SK-N-SH (cell line): ENCODE results near the genes CREBL2 and HEBP1.

DNA sequence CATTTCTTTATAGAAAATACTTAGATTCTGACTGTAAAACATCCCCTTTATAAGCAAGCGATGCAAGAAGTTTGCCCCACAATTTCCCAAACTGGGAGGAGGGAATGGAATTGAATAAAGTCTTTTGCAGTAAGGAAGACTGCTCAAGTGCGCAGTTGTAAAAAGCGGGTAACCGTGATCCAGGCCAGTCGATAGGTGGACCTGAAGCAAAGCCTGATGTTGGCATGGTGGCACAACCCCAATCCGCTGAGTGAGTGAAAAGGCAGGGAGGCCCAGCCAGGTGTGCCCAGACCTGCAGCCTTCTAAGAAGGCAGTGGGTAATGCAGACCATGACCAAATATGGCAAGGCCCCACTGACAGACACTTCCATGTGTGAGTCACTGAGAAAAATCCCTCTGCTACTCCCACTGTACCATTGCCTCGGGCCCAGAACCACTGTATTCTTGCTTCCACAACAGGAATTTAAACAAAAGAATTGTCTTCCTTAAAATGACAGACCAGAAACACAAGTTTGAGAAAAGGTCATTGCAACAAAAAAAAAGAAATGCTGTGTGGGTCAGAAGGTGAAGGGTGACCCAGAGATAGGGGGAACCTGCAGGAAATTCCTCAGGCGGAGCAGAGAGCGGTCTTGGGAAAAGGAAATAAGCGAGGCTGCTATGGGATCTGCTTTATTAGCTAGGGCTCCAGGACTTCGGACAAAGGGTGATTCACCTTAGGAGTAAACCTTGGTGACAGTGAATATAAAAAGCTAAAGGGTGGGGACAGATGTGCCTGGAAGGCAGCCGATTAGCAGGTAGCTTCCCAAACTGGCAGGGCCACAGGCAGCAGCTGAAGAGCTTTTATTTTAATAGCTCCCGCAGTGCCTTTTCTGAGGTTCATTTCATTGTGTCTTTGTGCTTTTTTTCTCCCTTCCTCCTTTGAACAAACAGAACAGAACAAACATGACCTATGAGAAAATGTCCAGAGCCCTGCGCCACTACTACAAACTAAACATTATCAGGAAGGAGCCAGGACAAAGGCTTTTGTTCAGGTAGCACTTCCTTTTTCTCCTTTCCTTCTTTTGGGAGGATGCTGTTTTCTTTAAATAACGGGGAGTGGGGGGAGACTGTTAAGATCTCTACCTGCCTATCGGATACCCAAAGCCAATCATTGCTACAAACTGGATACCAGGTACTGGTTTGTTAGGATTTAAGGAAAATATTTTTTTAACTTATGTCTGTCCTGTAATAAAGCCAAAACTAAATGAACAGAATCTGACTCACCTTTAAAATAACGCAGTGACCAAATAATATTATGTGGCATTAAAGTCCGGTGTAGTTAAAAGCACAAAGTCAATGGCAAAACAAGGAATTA, 185.3 kb upstream of the BCL2L14 start:
- RRBS, result no CpG with 5 or more reads among the region's 18 CpGs
CAGE:
- cytosol, long polyA plus RNA, result no peak
- long polyA plus RNA, result no peak
- nucleus, long polyA plus RNA, result no peak

- RRBS, result no CpG with 5 or more reads among the region's 6 CpGs
CAGE:
- cytosol, long polyA plus RNA, result no peak
- long polyA plus RNA, result no peak
- nucleus, long polyA plus RNA, result no peak
Observed at GRCh38 chr12:11944009-11944255, 126.8 kb upstream of the BCL2L14 start.

DNA sequence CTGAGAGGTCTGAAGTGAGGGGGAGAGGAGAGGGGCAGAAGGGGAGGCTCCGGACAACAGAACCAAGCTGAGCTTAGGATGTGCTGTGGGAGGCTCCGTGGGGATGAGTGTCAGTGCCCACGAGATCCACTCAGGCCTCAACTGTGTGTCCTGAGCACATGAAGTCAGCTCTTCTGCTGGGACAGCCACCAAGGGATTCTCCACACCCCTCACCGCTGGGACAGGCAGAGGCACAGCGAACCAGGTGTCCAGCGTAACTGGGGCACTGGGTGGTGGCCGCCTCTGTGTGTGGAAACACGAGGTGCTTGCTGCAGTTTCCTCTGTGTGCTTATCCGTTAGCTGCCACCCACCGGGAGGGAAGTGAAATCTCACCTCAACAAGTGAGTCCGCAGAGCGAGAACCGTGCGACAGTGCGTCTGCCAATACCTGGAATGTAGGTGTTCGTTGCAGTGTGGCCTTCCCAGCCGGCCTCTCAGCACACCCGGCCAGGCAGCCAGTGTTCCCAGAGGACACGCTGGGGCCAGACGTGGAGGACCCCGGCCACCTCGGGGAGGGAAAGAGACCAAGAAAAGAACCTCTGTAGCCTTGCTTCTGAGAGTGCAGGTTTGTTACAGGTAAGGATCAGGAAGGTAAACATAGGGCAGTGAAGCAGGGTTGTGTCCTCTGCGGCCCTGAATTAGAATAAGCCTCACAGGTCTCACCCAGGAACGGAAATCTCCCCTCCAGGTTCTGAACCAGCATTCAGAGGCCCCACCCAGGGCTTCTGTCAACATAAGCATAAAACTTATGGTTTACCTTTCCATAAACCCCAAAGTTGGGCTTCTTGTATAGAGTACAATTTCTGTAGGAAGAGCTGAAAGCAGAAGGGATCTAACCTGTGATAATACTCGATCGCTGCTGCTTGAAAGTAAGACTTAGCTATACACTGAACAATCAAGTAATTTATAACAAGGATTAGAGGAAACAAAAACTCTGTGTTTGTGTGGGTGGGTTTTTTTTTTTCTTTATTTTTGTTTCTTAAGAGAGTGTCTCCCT, 1.5 kb downstream of the BCL2L14 start:
- RRBS, result 84% methylated on average over 4 of the region's 26 CpGs
CAGE:
- cytosol, long polyA plus RNA, result no peak
- long polyA plus RNA, result no peak
- nucleus, long polyA plus RNA, result no peak

GRCh38 chr12:12240987-12241509, 25.8 kb downstream of the LRP6 start:
- RRBS, result no CpG with 5 or more reads among the region's 5 CpGs
CAGE:
- cytosol, long polyA plus RNA, result no peak
- long polyA plus RNA, result no peak
- nucleus, long polyA plus RNA, result no peak

DNA sequence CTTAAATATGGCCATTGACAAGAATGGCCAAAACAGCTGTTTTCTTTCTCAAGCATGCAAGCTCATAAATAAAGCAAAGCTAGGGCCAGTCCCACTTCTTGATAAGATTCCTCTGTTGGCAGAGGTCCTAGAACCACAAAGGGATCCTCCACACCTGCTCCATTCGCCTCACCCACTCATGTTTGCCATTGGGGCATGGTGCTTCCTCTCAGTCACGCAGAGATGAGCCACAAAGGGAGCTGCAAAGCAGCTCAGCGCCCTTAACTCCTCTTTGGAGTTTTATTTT, 16.7 kb downstream of the MANSC1 start:
- RRBS, result no CpG with 5 or more reads among the region's 3 CpGs
CAGE:
- cytosol, long polyA plus RNA, result no peak
- long polyA plus RNA, result no peak
- nucleus, long polyA plus RNA, result no peak

DNA sequence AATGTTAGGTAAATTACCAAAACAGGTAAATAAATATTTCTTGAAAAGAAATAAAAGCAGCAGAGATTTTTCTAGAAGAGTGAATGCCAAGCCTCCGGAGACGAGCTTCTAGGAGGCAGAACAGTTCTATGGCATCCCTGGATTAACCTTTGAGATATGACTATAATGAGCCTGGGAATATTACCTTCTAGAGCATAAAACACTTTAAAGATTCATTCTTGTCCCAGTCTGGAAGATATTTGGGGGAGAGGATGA, 1.9 kb downstream of the BORCS5 start:
- RRBS, result no CpG with 5 or more reads among the region's 2 CpGs
CAGE:
- cytosol, long polyA plus RNA, result no peak
- long polyA plus RNA, result no peak
- nucleus, long polyA plus RNA, result no peak

DNA sequence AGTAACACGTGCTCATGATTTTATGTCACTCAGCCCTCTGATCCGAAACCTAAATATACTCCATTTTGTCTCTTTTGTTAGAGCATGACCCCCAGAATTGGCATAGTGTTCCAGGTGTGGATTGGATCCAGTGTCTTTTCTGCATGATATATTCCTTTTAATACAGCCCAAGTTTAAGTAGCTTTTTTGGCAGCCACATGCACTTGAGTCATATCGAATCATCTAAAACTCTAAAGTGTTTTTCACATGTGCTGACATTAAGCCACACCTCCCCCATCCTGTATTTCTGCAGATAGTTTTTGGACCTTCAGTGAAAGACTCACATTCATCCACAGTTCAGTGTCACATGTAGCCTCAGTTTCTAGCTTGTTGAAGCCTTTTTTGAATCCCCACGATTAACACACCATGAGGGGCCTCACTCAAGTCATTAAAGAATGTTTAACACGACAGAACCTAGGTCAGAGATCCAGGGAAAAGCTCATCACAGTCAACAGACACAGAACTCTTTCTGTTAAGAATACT, 30.7 kb downstream of the BORCS5 start:
- RRBS, result no CpG with 5 or more reads among the region's 5 CpGs
CAGE:
- cytosol, long polyA plus RNA, result no peak
- long polyA plus RNA, result no peak
- nucleus, long polyA plus RNA, result no peak

GRCh38 chr12:12449538-12450162, 92.8 kb downstream of the BORCS5 start:
- RRBS, result no CpG with 5 or more reads among the region's 14 CpGs
CAGE:
- cytosol, long polyA plus RNA, result no peak
- long polyA plus RNA, result no peak
- nucleus, long polyA plus RNA, result no peak

- RRBS, result no CpG with 5 or more reads among the region's 16 CpGs
CAGE:
- cytosol, long polyA plus RNA, result no peak
- long polyA plus RNA, result no peak
- nucleus, long polyA plus RNA, result no peak
Observed at GRCh38 chr12:12465968-12466878, 96.4 kb downstream of the DUSP16 start.

GRCh38 chr12:12494198-12494764, 68.4 kb downstream of the DUSP16 start:
- RRBS, result no CpG with 5 or more reads among the region's 3 CpGs
CAGE:
- cytosol, long polyA plus RNA, result no peak
- long polyA plus RNA, result no peak
- nucleus, long polyA plus RNA, result no peak

DNA sequence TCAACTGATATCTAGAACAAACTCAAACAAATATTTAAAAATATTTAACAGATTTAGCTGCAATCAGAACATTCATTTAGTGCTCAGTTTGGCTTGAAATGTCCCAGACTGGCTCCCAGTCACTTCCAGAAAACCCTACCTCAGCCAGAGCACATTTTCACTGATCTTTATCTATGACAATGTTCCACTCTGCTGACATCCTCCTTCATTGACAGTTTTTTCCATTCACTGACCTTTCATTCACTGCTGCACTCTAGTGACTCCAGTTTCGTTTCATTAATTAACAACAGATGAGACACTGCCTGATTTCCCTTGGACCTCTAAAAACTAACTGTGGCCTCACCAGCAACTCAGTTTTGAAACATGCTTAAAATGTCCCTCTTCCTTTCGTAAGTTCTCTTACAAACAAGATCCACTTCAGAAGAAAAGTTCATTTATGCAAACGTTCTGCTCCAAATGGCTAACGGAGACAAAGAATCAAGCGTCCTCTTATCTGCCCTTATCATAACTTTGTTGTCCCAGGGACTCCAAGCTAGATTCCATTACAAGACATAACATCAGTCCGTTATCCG, 56.7 kb downstream of the DUSP16 start:
- RRBS, result no CpG with 5 or more reads among the region's 7 CpGs
CAGE:
- cytosol, long polyA plus RNA, result no peak
- long polyA plus RNA, result no peak
- nucleus, long polyA plus RNA, result no peak

DNA sequence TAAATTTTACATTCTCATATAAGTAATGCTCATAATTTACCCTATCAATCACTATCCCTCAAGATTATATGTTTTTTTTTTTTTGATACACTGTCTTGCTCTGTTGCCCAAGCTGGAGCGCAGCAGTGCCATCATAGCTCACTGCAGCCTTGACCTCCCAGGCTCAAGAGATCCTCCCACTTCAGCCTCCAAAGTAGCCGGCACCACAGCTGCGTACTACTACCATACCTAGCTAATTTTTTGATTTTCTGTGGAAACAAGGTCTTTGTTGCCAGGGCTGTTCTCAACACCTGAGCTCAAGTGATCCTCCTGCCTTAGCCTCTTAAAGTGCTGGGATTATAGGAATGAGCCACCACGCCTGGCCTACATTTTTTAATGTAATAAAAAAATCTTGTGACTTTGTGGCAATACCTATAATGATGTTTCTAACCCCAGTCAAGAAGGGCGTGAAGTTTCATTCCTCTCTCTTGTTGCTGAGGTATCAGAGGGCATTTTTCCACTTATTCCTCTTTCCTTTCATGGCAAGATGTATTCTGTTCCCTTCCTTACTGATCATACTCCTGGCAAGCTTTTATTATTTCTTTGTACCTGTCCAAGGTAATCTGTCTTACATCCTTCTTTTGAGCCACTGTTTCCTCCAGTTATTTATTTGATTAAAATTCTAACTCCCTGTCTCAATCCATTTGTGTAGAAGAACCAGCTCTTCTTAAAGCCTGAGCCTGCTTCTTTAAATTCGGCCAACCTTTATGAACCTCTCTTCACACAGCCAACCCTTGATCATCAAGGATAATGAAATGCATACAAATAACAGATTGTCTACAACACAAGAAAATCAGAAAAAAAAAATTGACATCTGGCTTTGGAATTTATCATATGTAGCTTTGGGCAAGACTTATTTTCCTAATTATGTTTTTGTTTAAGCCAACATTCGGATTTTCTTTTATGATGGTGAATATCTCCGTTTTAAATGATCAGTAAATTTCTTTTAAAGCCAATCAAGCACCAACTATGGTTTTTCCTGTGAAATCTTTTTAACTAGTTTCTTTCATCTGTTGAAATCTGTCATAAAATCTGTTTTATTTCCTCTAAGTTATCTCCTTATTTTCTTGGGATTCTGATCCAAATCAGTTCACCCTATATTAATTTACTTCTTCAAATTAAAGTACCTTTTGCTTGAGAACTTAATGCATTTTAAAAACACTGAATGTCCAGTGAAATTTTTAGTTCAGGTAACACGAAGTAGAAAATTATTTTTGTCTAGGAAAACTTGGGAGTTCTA, 3.9 kb downstream of the DUSP16 start:
- RRBS, result no CpG with 5 or more reads among the region's 9 CpGs
CAGE:
- cytosol, long polyA plus RNA, result no peak
- long polyA plus RNA, result no peak
- nucleus, long polyA plus RNA, result no peak

- RRBS, result no CpG with 5 or more reads among the region's 58 CpGs
CAGE:
- cytosol, long polyA plus RNA, result no peak
- long polyA plus RNA, result no peak
- nucleus, long polyA plus RNA, result no peak
Observed at GRCh38 chr12:12611497-12612492, at the start of gene CREBL2. Gene CREBL2, plus strand, starts transcription at chr12:12611876.

- RRBS, result no CpG with 5 or more reads among the region's 2 CpGs
CAGE:
- cytosol, long polyA plus RNA, result no peak
- long polyA plus RNA, result no peak
- nucleus, long polyA plus RNA, result no peak
Observed at GRCh38 chr12:12804649-12804877, 8.6 kb upstream of the DDX47 start.

- RRBS, result no CpG with 5 or more reads among the region's 2 CpGs
CAGE:
- cytosol, long polyA plus RNA, result no peak
- long polyA plus RNA, result no peak
- nucleus, long polyA plus RNA, result no peak
Observed at GRCh38 chr12:12838457-12838708, 25.2 kb downstream of the DDX47 start.

GRCh38 chr12:12899219-12899695, 7.9 kb downstream of the GPRC5A start:
- RRBS, result no CpG with 5 or more reads among the region's 5 CpGs
CAGE:
- cytosol, long polyA plus RNA, result no peak
- long polyA plus RNA, result no peak
- nucleus, long polyA plus RNA, result no peak

DNA sequence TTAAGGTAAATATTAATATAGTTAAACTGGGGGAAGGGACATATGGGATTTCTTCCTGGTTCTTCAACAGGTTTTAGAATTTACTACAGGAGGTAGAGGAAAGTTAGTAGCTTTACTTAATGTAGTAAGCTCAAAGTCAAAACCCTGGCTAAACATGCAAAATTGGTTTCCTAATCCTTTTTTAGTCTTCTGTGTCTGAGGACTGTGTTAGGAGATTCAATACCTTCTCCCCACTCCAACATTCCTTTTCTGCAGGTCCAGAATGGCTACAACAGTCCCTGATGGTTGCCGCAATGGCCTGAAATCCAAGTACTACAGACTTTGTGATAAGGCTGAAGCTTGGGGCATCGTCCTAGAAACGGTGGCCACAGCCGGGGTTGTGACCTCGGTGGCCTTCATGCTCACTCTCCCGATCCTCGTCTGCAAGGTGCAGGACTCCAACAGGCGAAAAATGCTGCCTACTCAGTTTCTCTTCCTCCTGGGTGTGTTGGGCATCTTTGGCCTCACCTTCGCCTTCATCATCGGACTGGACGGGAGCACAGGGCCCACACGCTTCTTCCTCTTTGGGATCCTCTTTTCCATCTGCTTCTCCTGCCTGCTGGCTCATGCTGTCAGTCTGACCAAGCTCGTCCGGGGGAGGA, 16.7 kb downstream of the GPRC5A start:
- RRBS, result no CpG with 5 or more reads among the region's 14 CpGs
CAGE:
- cytosol, long polyA plus RNA, result no peak
- long polyA plus RNA, result no peak
- nucleus, long polyA plus RNA, result no peak

DNA sequence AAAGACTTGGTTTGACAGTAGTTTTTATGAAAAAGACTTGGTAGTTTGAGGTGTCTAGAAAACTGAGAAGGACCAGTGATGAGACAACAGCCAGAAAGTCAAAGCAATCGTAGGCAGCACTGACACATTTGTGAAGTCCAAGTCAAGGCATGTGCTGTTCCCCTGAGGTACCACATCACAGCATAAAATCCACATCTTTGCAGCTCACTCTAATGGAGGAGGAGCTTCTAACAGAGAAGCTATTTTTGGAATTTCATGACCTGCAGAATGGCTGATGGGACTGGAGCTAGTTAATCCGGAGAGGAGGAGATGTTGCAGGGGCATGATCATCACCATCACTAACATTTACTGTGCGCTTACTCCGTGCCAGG, 28.7 kb downstream of the GPRC5A start:
- RRBS, result no CpG with 5 or more reads among the region's 4 CpGs
CAGE:
- cytosol, long polyA plus RNA, result no peak
- long polyA plus RNA, result no peak
- nucleus, long polyA plus RNA, result no peak

- RRBS, result no CpG with 5 or more reads among the region's 36 CpGs
CAGE:
- cytosol, long polyA plus RNA, result no peak
- long polyA plus RNA, result no peak
- nucleus, long polyA plus RNA, result no peak
Observed at GRCh38 chr12:12926845-12928078, 24.7 kb downstream of the GPRC5D start.

DNA sequence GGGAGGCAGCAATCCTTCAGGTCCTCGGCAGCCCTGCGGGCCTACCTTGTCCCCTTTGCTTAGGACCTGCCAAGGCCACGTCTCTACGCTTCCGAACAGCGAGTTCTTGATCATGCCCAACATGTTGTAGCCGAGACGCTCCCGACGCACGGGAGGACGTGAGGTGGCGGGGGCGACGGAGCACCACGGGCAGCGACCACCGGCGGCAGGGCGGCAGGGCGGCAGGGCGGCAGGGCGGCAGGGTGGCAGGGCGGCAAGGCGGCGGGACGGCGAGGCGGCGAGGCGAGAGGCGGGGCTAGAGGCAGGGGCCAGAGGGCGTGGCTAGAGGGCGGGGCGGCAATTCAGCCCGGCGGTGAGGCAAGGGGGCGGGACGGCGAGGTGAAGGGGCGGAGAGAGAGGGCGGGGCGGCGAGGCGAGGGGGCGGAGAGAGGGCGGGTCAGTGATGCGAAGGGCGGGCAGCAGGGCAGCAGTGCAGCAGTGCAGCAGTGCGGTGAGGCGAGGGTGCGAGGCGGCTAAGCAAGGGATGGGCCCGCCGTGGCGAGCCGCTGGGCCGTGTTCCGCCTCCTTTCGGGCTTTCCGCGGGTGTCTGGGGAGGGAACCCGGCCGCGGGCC, at the start of gene HEBP1:
Gene HEBP1, minus strand, starts transcription at position 274 of the 612 bp plus-strand sequence.
- RRBS, result no CpG with 5 or more reads among the region's 65 CpGs
CAGE:
- cytosol, long polyA plus RNA, result start-site peak on the plus strand centred at position 444 of the sequence, 43 bp wide, 17 and 32 reads in 2 replicates
- long polyA plus RNA, result start-site peak on the plus strand centred at position 452 of the sequence, 46 bp wide, 18 and 22 reads in 2 replicates
- nucleus, long polyA plus RNA, result no peak